Heart right ventricle (tissue), 2 donors: ENCODE measurements around a stretch of chr13.

DNA sequence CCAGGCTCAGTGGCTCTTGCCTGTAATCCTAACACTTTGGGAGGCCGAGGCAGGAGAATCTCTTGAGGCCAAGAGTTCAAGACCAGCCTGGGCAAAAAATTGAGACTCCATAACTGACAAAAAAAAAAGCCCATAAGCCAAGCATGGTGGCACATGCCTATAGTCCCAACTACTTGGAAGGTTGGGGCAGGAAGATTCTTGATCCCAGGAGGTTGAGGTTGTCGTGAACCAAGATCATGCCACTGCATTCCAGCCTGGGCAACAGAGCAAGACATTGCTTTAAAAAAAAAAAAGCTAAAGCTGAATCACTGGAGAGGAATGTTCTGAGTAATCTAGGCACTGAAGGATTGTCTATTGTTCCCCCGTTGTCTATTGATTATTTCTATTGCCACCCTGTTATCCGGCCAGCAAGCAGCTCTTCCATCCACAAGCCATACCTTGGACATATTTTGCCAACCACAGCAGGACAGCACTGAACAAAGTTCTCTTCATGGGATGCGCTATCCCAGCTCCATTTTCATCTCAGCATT lies 21.9 kb upstream of the SIAH3 start:
- PRO-cap, 2 experiments, result no peak in any of the 2 experiments

- PRO-cap, 2 experiments, result no peak in any of the 2 experiments
Observed at GRCh38 chr13:45988747-45989056, 63.8 kb downstream of the ZC3H13 start.

DNA sequence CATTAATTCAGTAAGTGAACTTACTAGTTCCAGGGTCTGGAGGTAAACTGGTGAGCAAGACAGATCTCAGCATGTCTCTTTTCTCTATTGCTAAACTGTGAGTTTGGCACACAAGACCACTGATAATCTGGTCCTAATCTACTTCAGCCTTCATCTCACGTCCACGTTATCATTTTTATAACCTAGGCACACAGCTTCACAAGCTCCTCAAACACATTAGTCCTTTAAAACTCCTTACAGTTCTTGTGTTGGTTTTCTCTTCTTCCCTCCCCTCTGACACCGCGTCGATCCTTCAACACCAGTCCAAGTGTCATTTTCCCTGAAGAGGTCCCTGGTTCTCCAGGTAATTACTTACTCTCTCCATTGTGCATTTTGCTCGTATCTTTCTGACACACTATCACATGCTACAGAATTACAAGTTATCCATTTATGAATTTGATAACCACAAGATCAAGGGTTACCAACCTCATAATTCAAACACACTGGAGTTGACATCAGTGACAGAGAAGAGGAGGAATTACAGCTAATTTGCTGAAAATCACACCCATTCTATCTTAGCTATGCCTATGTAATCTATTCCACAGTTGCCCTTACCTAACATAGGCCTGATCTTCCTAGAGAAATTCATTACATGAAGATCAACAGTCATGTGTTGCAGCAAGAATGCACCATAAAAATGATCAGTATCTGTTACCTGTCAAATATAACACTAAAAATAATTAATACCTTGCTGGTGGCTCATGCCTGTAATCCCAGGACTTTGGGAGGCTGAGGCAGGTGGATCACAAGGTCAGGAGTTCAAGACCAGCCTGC lies 14.3 kb downstream of the ZC3H13 start:
- PRO-cap, 2 experiments, result no peak in any of the 2 experiments

DNA sequence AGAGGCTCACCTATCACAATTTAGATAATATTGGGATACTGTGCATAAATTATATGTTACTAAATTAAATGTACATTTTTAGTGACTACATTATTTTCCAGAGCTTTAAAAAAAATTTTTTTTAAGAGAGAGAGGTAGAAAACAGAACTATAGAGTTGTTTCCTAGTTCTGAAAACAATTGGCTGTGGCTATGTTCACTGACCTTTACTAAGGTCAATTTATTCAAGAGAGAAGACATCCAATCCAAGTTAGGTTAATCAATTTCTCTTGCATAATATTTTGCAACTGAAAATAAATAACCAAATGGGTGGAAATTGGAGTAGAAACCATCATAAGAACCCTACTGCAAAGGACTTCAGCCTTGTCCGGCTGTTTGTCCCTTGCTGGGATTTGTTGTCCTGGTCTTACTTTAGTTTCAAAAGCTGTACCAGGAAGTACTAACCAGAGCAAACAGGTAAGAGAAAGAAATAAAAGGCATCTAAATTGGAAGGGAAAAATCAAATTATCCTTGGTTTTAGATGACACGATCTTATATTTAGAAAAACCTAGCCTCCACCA lies 23.2 kb upstream of the ZC3H13 start:
- PRO-cap, 2 experiments, result no peak in any of the 2 experiments

DNA sequence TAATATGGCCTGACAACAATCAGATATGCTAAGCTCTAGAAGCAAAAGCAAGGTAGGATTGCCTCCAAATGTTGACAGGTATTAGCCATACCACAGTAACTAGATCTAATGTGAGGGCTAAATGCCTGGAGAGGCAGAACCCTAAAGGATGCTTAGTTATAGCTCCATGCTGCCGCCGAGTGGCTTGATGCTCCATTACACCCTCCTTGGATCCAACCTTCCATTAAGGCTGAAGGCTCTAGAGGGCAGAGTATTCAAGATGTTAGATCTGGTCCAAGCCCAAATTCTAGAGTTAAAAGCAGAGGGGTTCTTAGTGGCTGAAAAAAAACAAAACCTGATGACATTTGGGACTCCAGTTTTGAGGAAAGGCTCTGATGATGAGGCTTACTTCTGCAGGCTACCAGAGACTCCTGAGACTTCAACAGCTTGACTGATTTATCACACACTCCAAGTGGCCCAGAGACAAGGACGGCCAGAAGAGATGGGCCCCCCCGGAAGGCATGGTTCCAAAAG lies 21.8 kb upstream of the CPB2 start:
- PRO-cap, 2 experiments, result no peak in any of the 2 experiments

DNA sequence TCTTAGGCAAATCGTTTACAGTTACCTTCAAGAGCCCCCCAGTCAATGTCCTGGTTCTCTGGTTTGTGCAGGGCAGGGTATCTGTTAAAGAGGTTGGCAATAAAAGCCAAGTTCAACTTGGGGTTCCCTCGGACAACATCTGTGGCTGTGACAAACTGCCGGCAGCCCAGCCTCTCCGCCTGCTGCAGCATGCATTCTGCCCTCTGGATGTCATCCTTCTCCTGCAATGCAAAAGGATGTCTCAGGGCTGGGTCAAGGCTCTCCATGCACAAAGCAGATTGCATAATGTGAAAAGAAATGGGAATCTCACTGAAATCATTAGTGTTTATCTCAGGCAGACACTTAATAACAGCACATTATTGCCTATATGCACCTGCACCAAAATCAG lies 35.1 kb downstream of the LCP1 start:
- PRO-cap, 2 experiments, result no peak in any of the 2 experiments

- PRO-cap, 2 experiments, result no peak in any of the 2 experiments
Observed at GRCh38 chr13:46165397-46165959, 16.5 kb downstream of the LCP1 start.

GRCh38 chr13:46520148-46520557 lies 32.8 kb upstream of the LRCH1 start:
- PRO-cap, 2 experiments, result peak in 1 of 2 experiments; most common minus-strand start chr13:46520228 (in 1)

DNA sequence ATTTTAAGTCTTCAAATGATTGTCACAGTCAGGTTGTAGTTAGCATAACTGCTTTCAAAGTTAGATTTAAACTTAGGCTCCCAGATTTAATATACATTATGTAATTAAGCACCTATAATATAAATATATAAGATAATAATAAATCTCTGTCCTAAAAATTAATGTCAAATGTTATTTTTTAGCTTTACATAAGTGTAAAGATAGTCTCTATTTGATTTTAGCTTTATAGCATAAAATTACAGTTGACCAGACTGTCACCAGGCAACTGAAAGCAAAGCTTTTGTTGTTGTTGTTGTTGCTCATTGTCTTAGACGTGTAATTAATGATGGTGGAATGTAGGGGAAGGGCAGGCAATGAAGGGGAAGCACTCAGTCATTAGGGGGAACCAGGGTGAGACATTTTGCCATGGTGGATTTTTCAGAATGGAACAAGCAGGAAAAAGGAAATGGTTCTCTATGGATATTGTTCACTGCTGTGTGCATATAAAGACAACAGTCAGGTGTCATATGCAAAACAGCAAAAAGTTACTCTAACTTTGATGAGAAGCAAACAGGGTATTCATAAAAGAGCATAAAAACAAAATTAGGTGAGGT lies 110.2 kb downstream of the LRCH1 start:
- PRO-cap, 2 experiments, result no peak in any of the 2 experiments

DNA sequence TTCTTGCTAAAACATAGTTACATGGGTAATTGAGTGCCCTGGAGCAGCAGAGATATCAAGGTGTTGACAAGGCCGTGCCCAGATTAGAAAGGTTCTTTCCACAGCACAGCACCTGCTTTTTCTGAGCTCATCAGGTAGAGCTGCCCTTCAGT lies 114.1 kb downstream of the LRCH1 start:
- PRO-cap, 2 experiments, result no peak in any of the 2 experiments

GRCh38 chr13:46672941-46673690 lies 120.1 kb downstream of the LRCH1 start:
- PRO-cap, 2 experiments, result no peak in any of the 2 experiments

DNA sequence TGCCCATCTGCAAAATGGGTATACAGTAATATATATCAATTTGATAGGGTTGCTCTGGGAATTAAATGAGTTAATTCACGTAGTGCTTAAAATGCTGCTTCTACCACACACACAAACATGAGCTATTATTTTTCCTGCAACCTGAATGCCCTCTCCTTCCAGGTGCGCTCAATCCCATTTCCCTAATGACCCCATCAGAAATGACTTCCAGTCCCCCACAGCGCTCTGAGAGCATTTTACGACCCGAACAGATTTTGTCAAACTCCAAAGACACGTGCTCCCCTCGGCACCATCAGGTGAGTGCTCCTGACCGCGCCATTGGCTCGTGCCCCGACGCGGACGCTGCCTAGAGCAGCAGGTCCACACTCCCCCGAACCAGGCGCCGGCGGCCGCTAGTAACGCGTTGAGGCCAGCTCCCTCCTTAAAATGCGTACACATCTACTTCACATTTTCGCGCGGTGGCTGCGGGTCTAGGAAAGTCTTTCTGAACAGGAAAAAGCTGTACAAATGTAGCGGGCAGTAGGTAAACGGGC lies 577 bp downstream of the ESD start:
- PRO-cap, 2 experiments, result peak in 2 of 2 experiments; most common plus-strand start position 363 of the sequence (in 1)

GRCh38 chr13:46878404-46878926 lies 18.4 kb downstream of the HTR2A start:
- PRO-cap, 2 experiments, result no peak in any of the 2 experiments

DNA sequence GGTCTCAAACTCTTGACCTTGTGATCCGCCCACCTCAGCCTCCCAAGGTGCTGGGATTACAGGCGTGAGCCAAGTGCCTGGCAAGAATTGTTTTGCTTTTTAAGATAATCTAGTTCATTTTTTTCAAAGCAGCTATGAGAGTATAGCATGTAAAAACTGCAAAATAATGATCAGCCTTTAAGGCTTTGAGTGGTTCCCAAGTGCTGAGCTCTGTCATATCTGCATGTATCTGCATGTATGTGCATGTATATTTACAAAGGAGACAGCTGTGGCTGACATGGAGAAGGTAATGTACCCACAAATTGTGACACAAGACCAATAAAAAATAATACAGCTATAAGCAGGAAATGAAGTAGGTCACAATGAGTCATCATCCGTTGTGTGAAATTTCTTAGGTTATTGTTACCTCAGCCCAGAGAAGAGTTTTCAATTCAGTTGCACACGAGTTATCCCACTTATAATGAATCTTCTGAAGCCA lies 60.9 kb upstream of the MED4 start:
- PRO-cap, 2 experiments, result no peak in any of the 2 experiments

- PRO-cap, 2 experiments, result peak in 1 of 2 experiments; most common plus-strand start chr13:48221591 (in 1)
Observed at GRCh38 chr13:48220930-48221910, 11.8 kb upstream of the ITM2B start.

DNA sequence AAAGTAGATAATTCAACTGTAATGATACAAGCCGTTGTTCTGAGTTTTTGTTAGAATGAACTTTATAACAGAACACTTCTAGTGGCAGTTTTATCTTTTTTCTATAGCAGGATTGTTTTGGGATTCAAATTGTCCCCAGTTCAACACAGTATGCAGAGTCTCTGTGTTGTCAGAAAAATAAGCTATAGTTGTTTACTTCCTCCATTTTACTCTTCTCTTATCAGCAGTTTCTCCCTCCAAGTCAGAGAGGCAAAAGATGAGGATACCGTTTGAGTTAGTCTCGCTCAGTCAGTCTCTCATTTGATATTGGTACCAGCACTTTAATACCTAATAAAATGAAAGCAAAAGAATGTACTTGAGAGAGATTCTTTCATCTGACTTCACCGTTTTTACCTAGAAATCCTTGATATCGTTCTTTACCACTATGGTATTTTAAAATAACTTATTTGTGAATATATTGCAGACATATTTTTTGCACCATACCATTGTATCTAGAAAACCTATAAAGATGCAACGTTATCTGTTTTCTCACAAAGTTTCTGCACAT lies 54.4 kb downstream of the LPAR6 start:
- PRO-cap, 2 experiments, result peak in 1 of 2 experiments; most common minus-strand start position 295 of the sequence (in 1)

DNA sequence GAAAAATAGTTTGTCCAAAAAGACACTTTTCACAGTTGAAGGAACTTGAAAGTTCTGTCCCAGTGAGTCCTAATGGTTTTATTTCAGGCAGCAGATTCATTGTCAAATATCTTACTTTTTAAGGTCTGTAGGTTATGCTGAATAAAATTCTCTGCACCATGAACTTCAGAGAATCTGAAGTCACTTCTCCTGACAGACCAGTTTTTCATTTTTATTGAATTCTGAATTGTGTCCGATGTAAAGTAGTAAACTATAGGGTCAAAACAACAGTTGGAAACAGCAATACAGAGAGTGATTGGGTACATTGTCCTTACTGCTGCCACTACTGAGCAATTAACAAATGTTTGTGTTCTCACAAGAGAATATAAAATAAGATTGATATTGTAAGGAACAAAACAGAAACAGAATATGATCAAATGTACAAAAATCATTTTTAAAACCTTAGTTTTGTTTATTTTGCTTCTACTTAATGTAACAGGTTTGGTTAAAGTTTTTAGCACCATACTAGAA lies 1.6 kb downstream of the LPAR6 start:
- PRO-cap, 2 experiments, result no peak in any of the 2 experiments

DNA sequence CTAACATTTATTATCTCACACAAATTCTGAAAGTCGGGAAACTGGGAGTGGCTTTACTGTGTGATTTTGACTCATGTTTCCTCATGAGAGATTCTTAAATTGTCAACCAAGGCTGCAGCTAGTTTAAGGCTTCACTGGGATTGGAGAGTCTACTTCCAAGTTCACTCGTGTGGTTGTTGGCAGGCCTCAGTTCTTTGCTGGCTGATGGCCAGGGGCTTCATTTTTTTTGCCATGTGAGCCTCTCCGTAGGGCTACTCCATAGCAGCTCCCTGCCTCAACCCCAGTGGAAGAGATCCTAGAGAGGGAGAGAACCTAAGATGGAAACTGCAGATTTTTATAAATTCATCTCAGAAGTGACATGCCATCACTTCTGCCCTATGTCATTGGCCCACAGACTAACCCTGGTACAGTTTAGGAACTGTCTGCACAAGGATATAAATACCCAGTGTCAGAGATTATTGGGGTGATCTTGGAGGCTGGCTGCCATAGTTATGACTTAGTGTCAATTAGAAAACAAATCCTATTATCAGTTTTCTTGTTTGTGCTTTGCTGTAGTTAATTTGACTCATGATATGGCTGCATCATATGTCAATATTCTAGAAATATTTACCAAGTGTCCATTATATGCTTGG lies 24.6 kb upstream of the LPAR6 start:
- PRO-cap, 2 experiments, result peak in 1 of 2 experiments; most common plus-strand start position 126 of the sequence (in 1); most common minus-strand start position 68 of the sequence (in 1)

DNA sequence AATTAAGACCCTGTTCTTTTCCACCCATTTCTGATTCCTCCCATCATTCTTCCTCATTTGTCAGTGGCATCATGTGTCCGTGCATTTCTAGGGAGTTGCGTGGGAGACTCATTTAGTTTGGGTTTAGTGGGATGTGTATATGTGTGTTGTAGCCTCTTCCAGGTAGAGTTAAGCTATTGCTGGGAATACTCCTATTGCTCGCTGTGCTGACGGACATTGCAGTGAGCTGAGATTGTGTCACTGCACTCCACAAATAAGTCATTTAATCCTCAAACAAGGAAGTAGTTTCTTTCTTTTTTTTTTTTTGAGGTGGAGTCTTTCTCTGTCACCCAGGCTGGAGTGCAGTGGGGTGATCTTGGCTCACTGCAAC lies 42.2 kb upstream of the RCBTB2 start:
- PRO-cap, 2 experiments, result no peak in any of the 2 experiments

GRCh38 chr13:49190837-49191504 lies 29.2 kb upstream of the MLNR start:
- PRO-cap, 2 experiments, result no peak in any of the 2 experiments